Lower leg skin (tissue), 2 donors: ENCODE measurements around the gene FAM89A.

- PRO-cap = no peak
- RAMPAGE, long total RNA, 2 experiments = no peak in any of the 2 experiments
These were observed 127.7 kb downstream of the URB2 start for GRCh38 chr1:229753680-229754273.

DNA sequence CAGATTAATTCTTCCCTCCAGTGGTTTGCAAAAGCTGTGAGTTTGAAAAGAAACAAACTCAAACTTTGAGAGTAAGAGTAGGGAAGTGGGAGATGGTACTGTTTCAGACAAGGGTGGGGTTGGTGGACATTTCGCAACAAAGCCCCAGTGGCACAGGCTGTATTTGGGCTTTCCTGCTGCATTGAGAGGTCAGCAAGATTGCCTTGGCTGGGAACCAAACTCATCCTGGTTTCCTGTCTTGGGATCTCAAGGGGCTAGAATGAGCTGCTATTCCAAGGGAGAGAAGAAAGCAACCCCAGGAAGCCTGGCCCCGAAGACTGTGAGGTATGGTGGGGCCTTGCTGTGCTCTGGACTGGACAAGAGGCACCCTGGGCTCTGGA, 64.6 kb upstream of the GALNT2 start:
- PRO-cap = no peak
- RAMPAGE, long total RNA, 2 experiments = no peak in any of the 2 experiments

DNA sequence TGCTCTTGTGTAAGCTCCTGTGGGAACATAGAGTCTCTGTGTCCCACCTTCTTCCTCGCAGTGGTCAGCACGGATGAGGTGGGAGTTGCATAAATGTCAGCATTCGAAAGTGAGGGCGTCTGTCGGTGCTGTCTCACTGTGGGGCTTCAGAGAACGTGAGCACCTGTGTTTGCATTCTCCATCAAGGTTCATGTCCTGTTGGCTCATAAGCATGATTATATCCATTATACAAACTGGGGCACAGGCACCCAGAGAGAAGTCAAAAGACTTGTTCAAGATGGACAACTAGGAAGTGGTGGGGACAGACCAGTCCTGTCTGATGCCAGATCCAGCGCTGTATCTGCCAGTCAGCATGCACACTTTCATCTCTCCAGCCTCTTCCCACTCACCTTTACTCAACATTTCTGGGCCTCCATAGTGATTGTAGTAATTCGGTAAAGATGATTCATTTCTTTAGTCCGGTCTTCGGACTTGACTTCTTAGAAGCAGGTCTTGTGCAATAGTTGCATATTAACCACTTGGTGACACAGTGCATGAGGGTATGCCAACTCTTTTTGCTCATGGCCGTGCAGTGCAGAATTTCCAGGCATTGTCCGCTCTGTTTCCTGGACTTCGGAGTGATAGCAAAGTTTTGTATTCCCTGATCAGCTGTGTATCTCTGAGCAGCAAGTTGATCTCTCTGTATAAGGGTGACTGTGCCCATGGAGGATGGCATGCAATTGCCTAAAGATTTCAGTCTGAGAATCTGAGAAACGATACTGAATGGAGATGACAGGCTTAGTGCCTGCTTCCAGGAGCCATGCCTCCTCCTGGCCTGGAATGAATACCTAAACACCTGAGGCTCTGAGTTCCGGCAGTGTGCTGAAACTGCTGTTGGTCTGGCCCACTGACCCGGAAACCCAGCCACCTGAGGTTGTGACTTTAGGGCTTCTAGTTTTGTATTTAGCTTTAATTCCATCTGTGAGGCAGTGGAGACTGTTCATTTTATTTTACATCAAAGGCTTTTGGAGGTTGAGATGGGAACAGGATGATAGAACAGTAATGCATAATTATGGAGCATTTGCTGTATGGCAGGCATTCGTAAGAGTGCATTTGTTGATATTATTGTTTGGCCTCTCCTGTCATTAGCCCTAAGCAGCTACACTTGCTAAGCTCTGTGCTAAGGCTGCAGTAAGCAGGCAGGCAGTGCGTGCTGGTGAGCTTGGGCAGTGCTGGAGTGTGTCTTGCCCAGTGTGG, 38.9 kb downstream of the GALNT2 start:
- PRO-cap = no peak
- RAMPAGE, long total RNA, 2 experiments = no peak in any of the 2 experiments

DNA sequence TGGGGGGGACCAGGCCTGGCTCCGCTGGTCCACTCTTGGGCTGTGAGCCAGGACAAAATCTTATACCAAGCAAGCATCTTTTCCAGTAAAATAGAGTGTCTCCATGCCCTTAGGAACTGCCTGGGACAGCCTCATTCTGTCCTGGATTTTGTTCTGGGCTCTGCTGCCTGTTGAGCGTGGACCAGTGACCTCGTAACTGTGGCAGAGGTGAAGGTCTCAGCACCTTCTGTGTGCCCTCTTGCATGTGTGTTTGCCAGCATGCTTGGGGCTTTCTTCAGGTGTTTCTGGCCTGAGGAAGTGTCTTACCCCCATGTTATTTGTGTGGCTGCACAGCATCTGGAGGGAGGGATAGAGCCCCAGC, 45.7 kb downstream of the GALNT2 start:
- PRO-cap = no peak
- RAMPAGE, long total RNA, 2 experiments = no peak in any of the 2 experiments

DNA sequence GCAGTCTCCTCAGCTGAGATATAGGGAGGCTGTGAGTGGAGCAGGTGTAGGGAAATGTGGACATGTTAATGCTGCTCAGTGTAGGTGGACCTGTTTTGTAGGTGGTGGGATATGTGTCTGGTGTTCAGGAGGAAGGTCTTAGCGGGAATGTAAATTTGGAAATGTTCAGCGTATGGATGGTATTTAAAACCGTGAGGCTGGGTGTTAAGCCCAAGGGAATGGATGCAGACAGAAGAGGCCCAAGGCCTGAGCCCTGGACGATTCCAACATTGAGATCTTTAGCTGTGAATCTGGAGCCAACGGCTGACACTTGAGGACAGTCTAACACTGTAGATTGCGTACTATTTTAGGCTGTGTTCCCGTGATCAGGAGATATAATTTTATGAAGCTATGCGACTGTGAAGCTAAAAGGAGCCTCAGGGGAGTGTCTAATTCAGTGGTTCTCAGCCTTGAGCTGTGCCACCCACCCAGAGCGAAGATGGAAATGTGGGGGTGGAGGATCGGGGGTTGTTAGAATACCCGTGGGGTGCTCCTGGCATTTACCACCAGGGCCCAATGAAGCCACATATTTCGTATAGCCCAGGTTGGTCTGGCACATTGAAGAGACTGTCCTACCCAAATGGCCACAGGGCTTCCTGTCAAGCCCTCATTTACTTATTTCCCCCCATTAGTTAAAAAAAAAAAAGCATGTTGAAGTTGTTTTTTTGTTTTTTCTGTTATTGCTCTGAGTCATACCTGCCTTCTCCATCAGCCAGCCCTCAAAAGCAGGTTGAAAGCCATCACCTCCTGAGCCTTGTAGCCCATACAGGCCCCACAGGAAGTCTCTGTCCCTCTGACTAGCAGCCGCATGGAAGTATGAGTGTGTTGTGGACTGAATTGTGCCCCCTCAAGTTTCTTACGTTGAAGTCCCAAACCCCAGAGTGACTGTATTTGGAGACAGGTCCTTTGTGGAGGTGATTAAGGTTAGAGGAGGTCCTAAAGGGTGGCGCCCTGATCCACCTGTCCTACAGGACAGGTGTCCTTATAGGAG, 141.6 kb downstream of the GALNT2 start:
- PRO-cap = no peak
- RAMPAGE, long total RNA, 2 experiments = no peak in any of the 2 experiments

GRCh38 chr1:230264778-230265573, 161.2 kb downstream of the PGBD5 start:
- PRO-cap = no peak
- RAMPAGE, long total RNA, 2 experiments = no peak in any of the 2 experiments

DNA sequence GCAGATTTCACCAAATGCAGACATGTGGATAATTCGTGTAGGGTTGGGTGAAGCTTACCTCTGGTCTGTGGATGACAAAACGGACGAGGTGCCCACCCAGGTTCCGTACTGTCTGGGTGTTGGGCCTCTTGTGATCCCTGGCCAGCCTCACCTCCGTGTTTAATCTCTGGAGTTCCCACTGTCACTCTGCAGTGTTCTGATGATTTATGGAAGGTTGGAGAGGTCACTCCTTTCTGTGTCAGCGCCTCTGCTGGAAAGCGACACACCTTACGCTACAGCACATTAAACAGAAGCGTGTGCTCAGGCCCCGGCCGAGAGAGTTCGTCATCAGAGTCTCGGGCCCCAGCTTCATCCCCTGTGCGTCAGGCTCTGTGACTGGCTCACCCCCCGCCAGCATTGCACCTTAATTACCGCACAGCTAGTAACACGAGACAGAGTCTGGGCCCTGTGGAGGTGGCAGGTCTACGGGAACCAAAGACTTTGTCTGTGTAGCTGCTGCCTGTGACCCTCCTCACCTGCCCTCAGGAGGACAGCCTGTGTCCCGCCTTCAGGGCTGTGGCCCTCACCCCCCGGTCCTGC, 157.8 kb downstream of the PGBD5 start:
- PRO-cap = no peak
- RAMPAGE, long total RNA, 2 experiments = no peak in any of the 2 experiments

- PRO-cap = no peak
- RAMPAGE, long total RNA, 2 experiments = no peak in any of the 2 experiments
These were observed 155.4 kb downstream of the PGBD5 start for GRCh38 chr1:230270565-230271387.

GRCh38 chr1:230422564-230423086, 3.5 kb downstream of the PGBD5 start:
- PRO-cap = no peak
- RAMPAGE, long total RNA, 2 experiments = no peak in any of the 2 experiments

DNA sequence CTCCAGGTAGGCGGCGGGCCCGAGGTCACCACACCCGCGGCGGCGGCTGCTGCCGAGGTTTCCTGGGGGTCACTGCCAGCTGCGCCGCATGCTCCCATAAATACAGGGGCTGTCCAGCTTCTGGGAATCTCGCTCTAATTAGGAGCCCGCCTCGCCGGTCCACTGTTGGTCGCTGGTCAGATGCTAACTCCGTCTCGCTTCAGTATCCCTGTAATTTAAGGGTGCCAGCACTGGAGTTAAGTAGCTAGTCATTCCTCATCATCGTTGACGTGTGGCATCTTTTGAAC, 571 bp upstream of the PGBD5 start:
- PRO-cap = no peak
- RAMPAGE, long total RNA, 2 experiments = no peak in any of the 2 experiments

GRCh38 chr1:230459381-230459958, 33.3 kb upstream of the PGBD5 start:
- PRO-cap = no peak
- RAMPAGE, long total RNA, 2 experiments = no peak in any of the 2 experiments

DNA sequence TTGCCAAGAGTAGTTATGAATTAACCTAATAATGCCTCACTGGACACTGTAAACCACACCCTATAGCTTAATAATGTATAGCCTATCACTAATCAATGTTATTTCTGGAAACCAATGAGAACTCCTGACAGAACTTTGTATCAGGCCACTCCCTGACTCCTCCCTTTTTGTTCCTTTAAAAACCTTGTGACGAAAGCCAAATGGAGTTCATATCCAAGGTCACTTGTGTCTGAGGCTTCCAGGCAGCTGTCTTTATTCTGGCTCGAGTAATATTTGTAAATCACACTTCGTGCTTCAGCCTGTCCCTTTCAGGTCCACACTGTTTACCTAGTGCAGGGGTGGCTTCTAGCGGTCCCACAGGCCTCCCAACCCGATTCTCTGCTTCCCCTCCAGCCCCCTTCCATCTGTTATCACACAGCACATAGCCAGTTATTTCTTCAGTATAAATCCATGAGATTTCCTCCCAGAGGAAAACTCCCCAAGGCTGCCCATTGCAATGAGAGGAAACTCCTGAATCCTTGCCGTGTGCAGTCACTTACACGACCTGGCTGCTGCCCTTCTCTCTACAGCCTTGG, 16.2 kb upstream of the CAPN9 start:
- PRO-cap = no peak
- RAMPAGE, long total RNA, 2 experiments = no peak in any of the 2 experiments

GRCh38 chr1:230824577-230824840, 43.8 kb downstream of the C1orf198 start:
- PRO-cap = no peak
- RAMPAGE, long total RNA, 2 experiments = no peak in any of the 2 experiments

GRCh38 chr1:230867719-230868440, 441 bp downstream of the C1orf198 start:
- PRO-cap = unidirectional peak, plus-strand start at chr1:230867902
- RAMPAGE, long total RNA, 2 experiments = no peak in any of the 2 experiments

DNA sequence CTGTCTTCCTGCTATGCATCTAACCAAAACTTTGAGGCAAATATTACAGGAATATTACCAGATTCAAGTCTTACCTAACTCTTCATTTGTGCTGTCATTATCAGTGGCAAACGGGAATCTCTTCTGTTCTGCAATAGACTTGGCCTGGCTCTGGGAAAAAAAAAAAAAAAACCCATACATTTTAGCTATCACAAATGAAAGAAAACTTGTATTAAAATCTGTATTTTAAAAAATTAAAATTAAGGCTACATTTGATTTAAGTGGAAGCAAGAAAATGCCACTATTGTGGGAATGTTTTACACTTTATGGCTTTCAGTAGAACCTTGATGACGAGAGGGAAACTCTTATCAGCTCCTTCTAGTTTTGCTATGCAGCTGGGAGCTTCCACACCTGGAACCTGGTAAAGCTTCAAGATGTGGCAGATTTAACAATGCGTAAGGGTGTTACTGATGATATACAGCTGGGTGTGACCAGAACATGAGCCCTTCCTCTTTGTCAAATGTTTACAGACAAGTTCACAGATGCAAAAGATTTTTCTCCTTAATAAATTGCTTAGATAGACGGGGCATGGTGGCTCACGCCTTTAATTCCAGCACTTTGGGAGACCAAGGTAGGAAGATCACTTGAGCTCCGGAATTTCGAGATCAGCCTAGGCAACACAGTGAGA, 20.4 kb downstream of the TTC13 start:
- PRO-cap = no peak
- RAMPAGE, long total RNA, 2 experiments = no peak in any of the 2 experiments

- PRO-cap = bidirectional peak, plus-strand start at chr1:231040345, minus-strand start at chr1:231040236
- RAMPAGE, long total RNA, 2 experiments = no peak in any of the 2 experiments
These were observed at the start of gene FAM89A for GRCh38 chr1:231040032-231040568. Gene FAM89A (minus strand): TSS chr1:231040254.

- PRO-cap = no peak
- RAMPAGE, long total RNA, 2 experiments = no peak in any of the 2 experiments
These were observed 1.7 kb downstream of the EXOC8 start for GRCh38 chr1:231335715-231336687.

DNA sequence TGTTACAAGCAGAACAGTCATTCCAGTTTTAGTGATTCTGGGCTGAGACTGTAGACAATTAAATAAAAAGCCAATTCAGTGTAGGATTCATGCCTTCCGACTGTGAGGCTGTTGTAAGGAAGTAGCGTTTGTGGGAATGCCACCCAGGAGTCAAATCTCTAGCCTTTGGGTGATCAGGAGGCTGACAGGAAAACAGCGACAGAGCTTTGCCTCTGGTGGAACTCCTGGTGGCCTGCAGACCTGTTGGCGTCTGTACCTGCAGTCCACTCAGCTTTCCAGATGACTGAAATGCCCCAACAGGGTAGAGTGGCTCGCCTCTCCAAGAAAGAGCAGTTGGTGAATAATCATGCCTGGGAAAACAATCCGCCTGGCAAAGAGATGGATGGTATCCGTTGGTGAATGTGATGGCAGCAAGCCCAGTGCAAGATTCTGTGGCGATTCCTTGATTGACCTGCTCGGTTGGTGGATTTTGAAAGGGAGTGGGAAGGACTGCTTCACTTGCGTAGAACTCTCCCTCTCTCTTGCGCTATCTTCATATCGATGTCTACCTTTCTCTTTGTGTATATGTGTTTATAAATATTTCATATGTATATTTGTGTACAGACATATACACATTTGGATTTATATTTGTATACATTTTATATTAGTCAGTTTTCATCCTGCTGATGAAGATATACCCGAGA, 58.2 kb downstream of the DISC1 start:
- PRO-cap = no peak
- RAMPAGE, long total RNA, 2 experiments = no peak in any of the 2 experiments

- PRO-cap = no peak
- RAMPAGE, long total RNA, 2 experiments = no peak in any of the 2 experiments
These were observed 344.8 kb downstream of the DISC1 start for GRCh38 chr1:231971323-231971881.

DNA sequence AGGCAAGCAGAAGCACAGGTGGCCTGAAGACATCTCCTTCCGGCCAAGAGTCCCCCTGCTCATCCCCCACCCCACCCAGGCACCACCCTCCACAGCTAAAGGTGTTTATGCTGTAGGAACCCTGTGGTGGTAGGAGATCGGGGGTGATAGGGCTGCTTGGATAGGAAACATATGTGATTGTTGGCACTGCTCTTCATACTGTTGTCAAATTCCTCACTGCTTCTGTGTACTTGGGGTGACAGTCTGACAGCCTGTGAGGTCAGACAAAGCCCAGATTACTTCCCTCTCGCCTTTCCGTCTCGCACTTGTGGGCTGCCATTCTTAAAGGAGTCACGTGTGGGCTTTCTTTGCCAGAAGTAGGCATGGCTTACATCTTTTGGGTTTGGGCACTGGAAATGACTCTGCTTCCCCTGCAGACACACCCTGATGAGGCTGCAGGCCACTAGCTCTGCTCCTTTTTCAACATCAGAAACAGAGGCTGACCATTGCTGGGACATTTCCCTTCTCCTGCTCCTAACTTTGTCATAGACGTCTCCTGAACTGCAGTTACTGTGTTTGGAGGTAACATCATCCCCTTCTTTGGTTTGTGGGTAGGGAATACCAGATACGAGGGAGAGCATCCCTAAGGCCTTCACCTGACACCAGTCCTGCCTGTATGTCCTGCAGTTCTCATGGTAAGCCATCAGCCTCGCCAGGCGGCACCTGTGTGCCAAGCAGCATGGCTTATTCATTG, 363.9 kb downstream of the DISC1 start:
- PRO-cap = no peak
- RAMPAGE, long total RNA, 2 experiments = no peak in any of the 2 experiments